ENCODE measurements around a stretch of chr12.

DNA sequence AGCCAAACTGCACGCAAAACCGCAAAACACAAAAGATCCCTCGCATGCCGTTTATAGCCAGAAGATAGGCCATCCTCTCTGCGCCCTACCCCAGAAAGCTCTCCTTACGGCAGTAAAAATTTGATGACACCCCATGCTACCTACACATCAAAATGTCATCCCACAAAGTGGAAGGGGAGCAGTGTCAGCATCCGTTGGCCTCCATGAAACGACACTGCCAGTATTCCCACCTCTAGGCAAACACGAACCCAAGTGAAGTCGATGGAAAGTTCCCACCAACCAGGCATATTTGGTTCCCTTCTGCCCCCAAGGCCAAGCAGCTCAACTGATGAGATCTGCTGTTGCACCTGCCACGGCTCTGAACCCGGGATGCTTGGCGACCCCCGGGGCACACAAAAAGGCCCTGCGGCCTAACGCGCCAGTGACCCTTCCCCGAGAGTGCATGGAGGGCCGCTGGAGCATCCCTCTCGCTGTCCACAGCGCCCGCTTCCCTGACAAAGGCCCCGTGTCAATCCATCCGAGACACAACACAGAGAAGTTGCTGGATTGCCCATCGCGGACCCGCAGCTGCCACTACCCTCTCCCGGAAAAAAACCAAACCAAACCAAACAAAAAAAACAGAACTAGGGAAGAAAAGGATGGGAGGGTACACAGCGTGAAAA is 1.2 kb downstream of the HECTD4 start:
- RRBS: no CpG with 5 or more reads among the region's 29 CpGs

- RRBS: no CpG with 5 or more reads among the region's 2 CpGs
Measured at GRCh38 chr12:112408593-112408741, 938 bp downstream of the RPL6 start.

- RRBS: 2% methylated on average over 16 of the region's 25 CpGs
Measured at GRCh38 chr12:112418701-112418869, 162 bp upstream of the PTPN11 start.

GRCh38 chr12:113050886-113051329 is 5.6 kb upstream of the DTX1 start:
- RRBS: no CpG with 5 or more reads among the region's 11 CpGs

DNA sequence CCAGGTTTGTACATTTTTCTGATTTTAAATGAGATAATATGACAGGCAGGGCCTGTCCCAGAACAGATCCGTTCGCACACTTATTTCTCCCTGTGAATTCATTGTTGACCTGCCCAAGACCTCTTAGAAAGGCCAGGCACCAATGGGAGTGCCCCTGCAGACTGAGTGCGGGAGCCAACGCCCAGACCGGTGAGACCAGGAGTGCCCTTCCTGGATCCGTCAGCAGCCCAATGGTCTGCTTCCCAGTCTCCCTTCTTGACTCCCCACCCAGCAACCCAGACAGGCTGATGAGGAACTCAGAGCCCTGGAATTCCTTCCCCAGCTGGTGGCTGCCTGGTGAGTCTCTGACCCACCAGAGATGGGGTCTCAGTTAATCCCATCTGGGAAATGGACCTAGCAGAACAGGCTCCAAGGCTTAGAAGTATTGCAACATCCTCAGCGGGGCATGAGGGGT is 1.4 kb upstream of the RASAL1 start:
- RRBS: no CpG with 5 or more reads among the region's 7 CpGs

DNA sequence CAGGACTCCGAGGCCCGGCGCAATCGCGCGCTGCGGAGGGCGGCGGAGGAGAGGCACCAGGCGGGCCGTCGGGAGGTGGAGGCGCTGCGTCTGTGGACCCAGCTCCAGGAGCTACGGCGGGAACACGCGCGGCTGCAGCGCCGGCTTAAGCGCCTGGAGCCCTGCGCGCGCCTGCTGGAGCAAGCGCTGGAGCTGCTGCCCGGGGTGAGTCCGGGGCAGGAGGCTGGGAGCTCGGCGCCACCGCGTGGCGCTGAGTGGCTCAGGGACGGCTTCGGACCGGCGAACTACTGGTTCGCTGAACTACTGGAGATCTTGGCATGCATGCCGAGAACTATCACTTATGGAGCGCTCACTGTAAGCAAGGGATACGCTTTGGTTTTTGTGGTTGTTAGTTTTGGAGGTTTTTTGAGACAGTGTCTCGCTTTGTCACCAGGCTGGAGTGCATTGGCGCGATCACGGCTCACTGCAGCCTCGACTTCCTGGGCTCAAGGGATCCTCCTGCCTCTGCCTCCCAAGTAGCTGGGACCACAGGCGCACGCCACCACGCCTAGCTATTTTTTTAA is 3.8 kb downstream of the CFAP73 start:
- RRBS: 2% methylated on average over 30 of the region's 49 CpGs

DNA sequence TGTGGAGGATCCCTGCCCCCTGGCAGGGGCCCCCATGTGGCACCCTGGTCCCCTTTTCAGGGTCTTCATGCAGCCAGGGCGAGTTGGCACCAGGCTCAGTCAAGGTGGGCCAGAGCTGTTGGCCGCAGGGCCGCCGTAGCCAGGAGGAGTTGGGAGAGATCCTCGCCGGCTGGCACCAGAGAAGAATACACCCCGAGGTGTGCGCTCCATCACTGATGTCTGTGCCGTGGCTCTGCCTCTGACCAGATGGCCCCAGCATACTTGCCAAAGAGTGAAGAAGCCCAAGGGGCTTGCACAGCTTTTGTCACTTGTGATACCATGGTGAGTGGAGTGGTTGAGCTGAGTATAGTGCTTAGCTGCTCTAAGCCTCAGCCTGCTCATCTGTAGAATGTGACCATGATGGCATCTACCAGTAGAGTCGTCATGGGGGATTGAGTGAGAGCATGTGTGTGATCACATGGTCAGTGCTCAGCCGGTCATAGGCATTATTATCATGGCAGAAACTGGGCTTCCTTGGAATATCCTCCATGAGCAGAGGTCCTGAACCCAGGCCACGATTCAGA is 11.1 kb downstream of the TPCN1 start:
- RRBS: no CpG with 5 or more reads among the region's 12 CpGs

DNA sequence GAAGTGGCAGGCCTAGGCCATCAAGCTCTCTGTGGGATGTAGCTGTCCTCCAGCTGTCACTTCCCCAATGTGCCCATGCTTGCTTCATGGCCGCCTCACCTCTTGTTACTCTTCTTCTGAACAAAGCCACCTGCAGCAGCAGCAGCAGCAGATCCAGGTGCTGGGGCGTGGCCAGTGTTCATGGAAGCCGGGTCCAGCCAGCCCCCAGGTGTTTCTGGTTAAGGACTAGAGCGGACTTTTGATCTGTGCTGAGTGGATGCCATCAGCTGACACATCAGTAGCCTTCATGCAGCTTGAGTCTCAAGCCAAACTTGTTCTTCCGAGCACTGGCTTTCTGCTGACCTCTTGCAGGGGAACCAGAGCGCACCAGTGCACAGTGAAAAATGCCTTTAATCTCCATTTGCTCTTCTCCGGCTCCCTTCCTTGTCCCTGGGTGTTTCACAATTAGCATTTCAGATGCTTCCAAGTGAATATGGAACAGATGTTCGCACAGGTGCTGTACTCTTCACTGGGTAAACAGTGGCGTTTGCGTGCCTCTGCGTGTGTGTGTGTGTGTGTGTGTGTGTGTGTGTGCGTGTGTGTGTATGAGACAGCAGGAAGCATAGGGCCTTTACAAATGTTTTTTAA is 20.1 kb downstream of the TPCN1 start:
- RRBS: no CpG with 5 or more reads among the region's 12 CpGs

DNA sequence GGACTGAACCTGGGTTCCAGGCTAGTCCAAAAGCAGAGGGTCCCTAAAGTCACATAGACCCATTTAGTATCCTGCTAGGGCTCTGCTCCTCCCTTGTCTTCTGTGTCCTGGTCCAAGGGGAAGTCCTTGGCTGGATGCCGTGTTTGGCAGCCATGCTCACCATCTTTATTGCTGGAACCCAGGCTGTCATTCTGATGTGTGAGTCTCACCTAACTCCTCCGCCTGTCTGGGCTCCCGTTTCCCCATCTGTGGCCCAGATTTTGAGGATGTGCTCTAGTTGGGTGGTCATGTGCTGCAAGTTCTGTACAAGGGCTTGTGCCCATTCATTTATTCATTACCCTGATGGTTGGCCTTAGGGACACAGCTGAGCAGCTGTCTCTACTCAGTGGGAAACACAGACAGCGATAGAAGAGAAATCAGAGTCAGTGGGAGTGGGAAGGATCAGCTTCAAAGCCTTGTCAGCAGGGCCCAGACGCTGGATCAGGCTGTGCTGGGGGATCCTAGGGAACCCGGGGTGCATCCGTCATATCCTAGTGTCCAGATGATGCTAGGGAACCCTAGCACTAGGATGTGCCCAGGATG is 1.1 kb downstream of the PLBD2 start:
- RRBS: no CpG with 5 or more reads among the region's 7 CpGs

- RRBS: no CpG with 5 or more reads among the region's 11 CpGs
Measured at GRCh38 chr12:113380518-113380935, 22.1 kb downstream of the PLBD2 start.

GRCh38 chr12:113397104-113397529 is 6.6 kb downstream of the SDS start:
- RRBS: 45% methylated on average over 2 of the region's 13 CpGs

DNA sequence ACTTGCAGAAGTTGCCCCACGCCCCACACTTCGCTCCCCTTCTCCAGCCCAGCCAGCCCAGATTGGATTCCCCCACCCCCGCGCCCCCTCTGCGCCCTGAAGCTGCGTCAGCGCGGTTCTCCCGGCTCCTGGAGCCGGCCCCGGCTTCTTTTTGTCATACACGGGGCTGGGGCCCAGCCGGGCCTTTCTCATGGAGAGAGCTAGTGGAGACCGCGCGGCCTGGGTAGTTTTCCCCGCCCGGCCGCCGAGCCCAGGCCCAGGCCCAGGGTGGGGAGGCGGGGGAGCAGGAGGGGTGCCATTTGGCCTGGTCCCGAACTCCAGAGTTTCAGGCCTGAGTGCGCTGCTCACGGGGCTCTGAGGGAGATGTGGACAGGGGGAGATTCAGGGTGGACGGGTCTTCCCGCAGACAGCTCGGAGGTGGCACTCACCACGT is 587 bp upstream of the LHX5 start:
- RRBS: 31% methylated on average over 8 of the region's 28 CpGs

- RRBS: no CpG with 5 or more reads among the region's 5 CpGs
Measured at GRCh38 chr12:113861562-113862088, 104.5 kb downstream of the RBM19 start.

DNA sequence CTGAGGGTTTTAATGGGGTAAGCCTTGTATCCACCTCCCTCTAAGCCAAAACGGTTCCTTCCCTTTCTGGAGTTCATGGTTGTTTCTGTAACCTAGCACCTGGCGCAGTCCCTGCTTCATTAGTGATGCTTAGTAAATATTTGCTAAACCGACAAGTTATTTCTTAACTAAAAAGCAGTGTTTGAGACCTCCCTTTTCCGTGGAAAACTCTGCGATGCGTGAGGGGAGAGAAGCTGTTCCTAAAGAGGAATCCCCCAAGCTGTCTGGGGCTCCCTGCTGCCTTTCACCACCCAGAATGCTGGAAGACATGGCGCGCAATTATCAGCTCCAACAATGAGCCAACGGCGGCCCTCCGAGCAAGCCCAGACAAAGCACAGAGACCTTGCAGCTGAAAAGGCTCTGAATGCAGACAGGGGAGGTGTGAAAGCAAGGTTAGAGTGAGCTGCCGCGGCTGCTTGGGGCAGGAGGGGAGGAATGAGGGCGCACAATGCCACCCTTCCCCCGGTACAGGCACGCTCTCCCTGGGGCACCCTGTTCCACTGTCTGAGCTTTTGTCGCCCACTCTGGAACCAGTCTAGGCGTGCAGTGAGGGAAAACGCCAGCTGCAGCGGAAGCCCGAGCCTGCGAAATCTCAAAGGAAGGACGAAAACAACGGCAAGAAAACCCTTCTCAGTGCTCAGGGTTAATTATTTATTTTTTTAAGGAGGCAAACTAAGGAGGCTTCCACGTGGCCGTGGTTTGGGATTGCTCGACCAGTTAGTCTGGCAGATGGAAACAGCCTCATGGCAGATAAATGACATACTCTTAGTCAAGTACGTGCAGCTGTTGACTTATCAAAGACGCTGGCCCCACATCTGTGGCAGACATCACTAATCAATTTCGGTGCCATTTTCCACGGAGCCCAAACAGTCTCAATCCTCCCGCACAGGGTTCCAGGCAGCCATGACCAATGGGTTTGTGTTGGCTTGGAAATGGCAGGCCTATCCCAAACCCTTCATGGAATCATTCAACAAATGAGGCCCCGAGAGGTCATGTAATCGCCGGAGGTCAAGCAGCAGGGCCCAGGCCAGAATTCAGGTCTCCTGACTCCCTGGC is 66.3 kb downstream of the RBM19 start:
- RRBS: no CpG with 5 or more reads among the region's 35 CpGs

GRCh38 chr12:114669914-114670328 is 14.1 kb downstream of the TBX3 start:
- RRBS: no CpG with 5 or more reads among the region's 5 CpGs

DNA sequence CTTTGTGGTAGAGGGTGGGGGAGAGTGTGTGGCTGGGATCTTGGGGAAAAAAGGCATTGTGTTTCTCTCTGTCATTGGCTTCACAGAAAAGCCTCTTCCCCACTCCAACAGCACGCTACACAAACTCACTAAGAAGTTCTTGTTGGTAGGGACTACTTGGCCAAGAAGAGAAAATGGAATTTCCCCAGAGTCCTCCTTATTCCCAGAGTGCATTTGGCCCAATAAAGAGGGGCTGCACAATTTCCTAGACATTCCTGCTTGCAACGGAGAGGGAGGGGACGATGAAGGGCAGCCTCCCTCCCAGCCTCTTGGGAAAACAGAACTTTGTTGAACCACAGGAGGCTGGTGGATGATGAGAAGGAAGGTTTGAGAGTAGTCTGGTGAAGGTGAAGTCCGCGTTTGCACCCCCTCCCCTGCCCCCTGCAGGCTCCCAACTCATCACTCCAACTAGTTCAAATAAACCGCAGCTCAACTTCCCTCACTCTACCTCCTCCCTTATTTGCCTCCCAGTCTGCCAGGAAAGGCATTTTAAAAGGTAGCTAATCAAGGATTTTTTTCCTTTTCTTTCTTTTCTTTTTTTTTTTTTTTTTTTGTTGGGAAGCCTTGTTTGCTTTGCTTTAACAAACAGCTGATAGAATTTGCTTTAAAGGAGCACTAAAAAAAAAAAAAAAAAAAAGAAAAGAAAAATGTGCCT is 19.1 kb upstream of the TBX3 start:
- RRBS: no CpG with 5 or more reads among the region's 6 CpGs

DNA sequence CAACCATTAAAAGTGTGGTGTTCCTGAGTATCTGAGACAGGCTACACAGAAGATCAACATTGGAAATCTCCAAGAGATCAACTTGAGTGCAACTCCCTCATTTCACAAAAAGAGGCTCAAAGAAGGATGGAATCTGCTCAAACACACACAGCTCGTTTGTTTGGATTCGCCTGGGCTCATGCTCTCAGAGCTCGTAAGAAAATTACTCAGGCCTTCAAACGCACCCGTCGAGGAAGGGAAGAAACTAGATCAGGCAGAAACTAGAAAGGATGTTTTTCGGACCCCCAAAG is 128.8 kb upstream of the TBX3 start:
- RRBS: no CpG with 5 or more reads among the region's 7 CpGs

DNA sequence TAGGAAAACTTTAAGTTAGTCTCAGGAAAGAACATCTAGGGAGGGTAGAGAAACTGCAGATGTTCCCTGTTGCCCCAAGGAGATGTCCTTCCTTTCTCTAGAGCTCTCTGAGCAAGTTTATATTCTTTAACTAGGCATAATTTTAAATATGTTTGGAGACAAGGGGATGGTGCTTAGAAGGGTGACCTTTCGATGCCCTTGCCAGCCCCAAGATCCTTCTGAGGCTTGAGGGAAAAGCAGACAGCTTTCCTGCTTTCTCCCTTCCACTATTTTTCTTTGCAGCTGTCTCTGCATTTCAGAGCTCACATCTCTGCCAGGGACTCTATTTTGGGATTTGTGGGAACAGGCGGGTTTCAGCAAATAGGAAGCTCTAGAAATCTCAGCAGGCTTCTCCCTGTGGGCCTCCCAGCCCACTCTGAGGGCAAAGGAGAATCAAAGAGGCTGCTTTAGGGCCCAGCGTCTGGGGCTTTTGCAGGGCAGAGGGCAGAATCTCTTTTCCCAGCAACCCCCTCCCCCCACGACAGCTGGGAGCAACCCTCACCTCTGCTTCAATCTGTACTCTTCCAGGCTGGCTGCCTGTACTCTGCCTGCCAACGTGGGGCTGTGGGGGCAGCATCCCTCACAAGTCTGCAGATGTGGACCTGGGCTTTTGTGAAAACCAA is 529.4 kb upstream of the TBX3 start:
- RRBS: no CpG with 5 or more reads among the region's 5 CpGs

DNA sequence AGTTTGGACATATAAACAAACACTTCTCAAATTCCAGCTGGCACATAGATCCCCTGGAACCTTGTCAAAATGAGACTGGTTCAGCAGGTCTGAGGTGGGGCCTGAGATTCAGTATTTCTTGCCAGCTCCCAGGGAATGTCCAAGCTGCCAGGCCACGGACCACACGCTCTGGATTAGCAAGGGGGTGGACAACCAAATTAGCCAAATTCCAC is 789.3 kb upstream of the TBX3 start:
- RRBS: no CpG with 5 or more reads among the region's 2 CpGs

GRCh38 chr12:115598830-115600074 is 678.2 kb downstream of the MED13L start:
- RRBS: no CpG with 5 or more reads among the region's 49 CpGs

All from Ishikawa (cell line).